ENCODE results near the genes GHRHR and DPY19L1.

- PRO-cap, result no peak
- RAMPAGE, long total RNA, 3 experiments, result no peak in any of the 3 experiments
Measured at GRCh38 chr7:30898298-30898599, 13.4 kb upstream of the AQP1 start.

GRCh38 chr7:30913089-30914184, 1.8 kb downstream of the AQP1 start:
- PRO-cap, result no peak
- RAMPAGE, long total RNA, 3 experiments, result no peak in any of the 3 experiments

- PRO-cap, result no peak
- RAMPAGE, long total RNA, 3 experiments, result no peak in any of the 3 experiments
Measured at GRCh38 chr7:30914185-30914512, 2.5 kb downstream of the AQP1 start.

- PRO-cap, result no peak
- RAMPAGE, long total RNA, 3 experiments, result no peak in any of the 3 experiments
Measured at GRCh38 chr7:30963543-30964242, at the start of gene GHRHR. Gene GHRHR (plus strand): TSS chr7:30963953.

GRCh38 chr7:32283608-32284172, 206.5 kb downstream of the LSM5 start:
- PRO-cap, result no peak
- RAMPAGE, long total RNA, 3 experiments, result no peak in any of the 3 experiments

- PRO-cap, result no peak
- RAMPAGE, long total RNA, 3 experiments, result no peak in any of the 3 experiments
Measured at GRCh38 chr7:32670548-32670887, 175.2 kb downstream of the AVL9 start.

DNA sequence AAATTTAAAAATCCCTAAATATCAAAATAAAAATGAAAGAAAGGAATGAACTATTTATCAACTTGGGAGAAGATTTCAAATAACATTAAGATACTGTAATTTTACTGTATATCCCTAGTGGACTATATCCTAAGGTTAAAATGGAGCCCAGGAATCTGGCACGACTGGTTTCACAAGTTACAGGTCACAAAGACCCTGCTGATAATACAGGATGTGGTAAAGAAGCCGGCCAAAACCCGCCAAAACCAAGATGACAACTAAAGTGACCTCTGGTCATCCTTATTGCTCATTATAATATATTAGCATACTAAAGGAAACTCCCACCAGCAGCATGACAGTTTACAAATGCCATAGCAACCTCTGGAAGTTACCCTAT, 185.3 kb downstream of the AVL9 start:
- PRO-cap, result no peak
- RAMPAGE, long total RNA, 3 experiments, result no peak in any of the 3 experiments

DNA sequence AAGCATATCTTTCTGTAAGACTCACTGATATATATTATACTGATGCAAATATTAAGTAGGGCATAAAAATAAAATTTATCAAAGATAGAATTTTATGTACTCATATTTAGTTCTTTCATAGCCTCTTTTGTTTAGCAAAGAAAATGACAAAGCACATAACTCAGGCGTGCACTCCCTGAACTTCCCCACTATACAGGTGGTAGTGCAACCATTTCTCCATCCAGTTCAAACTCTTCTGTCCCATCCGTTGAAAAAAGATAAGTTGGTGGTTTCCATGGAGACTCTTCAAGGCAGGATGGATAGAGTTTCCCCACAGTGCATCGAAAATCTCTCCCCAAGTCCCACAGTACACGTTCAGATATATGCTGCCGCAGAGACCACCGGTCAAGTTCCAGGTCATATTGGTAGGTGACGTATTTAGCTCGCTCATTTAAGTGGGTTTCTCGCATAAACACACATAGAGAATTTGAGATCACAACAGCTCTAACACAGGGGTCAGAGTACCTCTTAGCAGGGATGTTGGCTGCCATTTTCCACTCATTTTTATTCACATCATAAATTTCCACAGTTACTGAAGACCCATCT, 22.3 kb downstream of the KBTBD2 start:
- PRO-cap, result no peak
- RAMPAGE, long total RNA, 3 experiments, result no peak in any of the 3 experiments

DNA sequence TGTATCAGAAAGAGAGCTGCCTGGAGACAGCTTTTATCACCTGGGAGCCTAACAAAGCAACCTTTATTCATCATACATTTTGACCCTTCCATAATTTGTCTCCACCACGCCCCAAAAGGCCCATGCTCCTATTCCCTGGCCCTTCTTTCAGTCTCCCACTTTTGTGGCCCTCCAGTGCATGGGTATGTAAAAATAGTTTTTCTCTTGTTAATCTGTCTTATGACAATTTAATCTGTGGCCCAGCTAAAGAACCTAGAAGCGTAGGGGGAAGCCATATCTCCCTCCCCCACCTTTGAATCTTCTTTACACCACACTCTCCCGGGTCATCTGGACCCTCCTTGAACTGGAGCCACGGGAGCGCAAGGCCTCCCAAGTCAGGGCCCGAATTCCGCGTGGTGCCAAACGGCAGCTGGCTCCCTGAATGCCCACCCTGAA, 15.4 kb upstream of the FKBP9 start:
- PRO-cap, result no peak
- RAMPAGE, long total RNA, 3 experiments, result no peak in any of the 3 experiments

DNA sequence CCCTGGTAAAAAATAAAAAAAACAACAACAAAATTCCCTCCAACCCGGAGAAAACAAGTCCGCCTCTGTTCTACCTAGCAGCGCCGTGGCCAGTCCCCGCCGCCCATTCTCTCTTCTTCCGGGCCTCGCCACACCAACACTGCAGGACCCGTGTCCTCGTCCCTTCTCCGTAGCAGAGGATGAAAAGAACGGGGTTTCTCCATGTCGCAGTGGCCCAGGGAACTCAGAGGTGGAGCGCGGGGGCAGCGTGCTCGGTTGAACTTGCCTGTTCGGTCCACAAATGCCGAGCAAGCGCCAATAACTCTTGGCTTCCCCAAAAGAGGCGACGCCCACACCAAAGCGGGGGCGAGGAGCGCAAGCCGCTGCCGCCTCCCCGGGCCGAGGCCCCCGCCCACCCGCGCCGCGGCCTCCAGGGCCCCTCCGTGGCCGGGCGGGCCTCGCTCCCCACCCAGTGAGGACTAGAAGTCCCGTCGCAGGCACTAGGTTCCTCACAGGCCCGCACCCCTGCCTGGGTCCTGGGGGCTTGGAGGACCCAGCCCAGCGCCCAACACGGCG, 14.9 kb upstream of the FKBP9 start:
- PRO-cap, result bidirectional peak, plus-strand start at position 400 of the sequence, minus-strand start at position 281 of the sequence; bidirectional peak, plus-strand start at position 451 of the sequence, minus-strand start at position 453 of the sequence; unidirectional peak, minus-strand start at position 453 of the sequence
- RAMPAGE, long total RNA, 3 experiments, result start-site peak on the minus strand in 2 of 3 experiments, centred at positions 218 to 228 of the sequence, 16 to 17 reads per replicate

- PRO-cap, result no peak
- RAMPAGE, long total RNA, 3 experiments, result no peak in any of the 3 experiments
Measured at GRCh38 chr7:33193496-33193932, 64.2 kb downstream of the BBS9 start.

GRCh38 chr7:34938988-34939598, 98.2 kb downstream of the DPY19L1 start:
- PRO-cap, result no peak
- RAMPAGE, long total RNA, 3 experiments, result no peak in any of the 3 experiments

GRCh38 chr7:34991923-34992193, 45.4 kb downstream of the DPY19L1 start:
- PRO-cap, result no peak
- RAMPAGE, long total RNA, 3 experiments, result no peak in any of the 3 experiments

GRCh38 chr7:35036602-35037553, at the start of gene DPY19L1:
Gene DPY19L1 (minus strand): TSS chr7:35037485.
- PRO-cap, result unidirectional peak, plus-strand start at chr7:35036732; unidirectional peak, plus-strand start at chr7:35036797; unidirectional peak, plus-strand start at chr7:35036852; bidirectional peak, plus-strand start at chr7:35037585, minus-strand start at chr7:35037447
- RAMPAGE, long total RNA, 3 experiments, result no peak in any of the 3 experiments

DNA sequence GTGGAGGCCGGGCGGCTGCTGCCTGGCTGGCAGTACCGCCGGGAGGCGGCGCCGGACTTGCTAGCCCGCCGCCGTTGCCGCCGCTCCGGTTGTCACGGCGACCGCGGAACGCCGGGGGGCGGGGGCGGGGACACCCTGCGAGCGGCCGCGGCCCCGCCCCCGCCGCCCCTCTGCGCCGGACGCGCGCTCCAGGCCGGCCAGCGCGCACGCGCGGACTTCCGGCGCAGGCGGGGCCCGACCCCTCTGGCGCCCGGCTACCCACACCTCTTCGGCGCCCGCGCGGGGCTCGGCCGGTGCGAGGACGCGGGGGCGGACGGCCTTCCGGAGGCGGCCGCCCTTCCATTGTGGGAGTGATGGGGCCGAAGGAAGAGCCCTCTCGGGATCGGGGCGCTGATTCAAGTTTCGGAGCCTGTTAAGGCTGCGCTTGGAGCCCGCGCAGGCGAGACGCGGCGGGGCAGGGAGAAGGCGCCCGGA, 306 bp upstream of the DPY19L1 start:
- PRO-cap, result bidirectional peak, plus-strand start at position 32 of the sequence, minus-strand start outside the sequence
- RAMPAGE, long total RNA, 3 experiments, result no peak in any of the 3 experiments

GRCh38 chr7:35186746-35187430, 67.0 kb downstream of the TBX20 start:
- PRO-cap, result no peak
- RAMPAGE, long total RNA, 3 experiments, result no peak in any of the 3 experiments

GRCh38 chr7:36116086-36116443, 37.0 kb upstream of the EEPD1 start:
- PRO-cap, result bidirectional peak, plus-strand start at chr7:36116237, minus-strand start at chr7:36116183
- RAMPAGE, long total RNA, 3 experiments, result no peak in any of the 3 experiments

DNA sequence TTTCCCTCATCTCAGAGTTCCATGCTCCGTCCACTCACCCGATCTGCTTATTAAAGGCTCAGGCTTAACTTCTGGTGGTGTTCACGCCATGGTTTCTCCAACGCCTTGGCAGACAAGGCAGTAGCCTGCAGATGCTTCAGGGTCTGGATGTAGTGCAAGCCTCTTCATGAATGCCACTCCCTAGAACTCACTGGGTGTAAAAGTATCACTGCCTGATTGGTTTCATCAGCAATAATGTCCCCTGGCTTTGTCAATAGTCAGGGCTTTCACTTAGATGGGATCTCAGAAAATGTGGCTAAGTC, 26.3 kb upstream of the EEPD1 start:
- PRO-cap, result no peak
- RAMPAGE, long total RNA, 3 experiments, result no peak in any of the 3 experiments

- PRO-cap, result no peak
- RAMPAGE, long total RNA, 3 experiments, result no peak in any of the 3 experiments
Measured at GRCh38 chr7:36175794-36176399, 22.8 kb downstream of the EEPD1 start.

DNA sequence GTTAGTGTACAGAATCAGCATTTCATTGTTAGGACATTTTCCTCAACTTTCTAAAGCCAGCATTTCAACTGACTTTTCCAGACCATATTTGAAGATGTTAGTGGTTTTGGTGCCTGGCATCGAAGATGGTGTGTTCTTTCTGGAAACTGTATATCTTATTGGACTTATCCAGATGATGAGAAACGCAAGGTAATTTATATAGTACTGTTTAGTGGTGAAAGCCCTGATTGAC, 53.9 kb downstream of the ANLN start:
- PRO-cap, result no peak
- RAMPAGE, long total RNA, 3 experiments, result no peak in any of the 3 experiments

Data from gastrocnemius medialis (tissue), 3 donors.